AG09319 (cell line): Measurements from ENCODE around the genes EREG, BTC and ODAPH.

- RRBS: no CpG with 5 or more reads among the region's 3 CpGs
Observed at GRCh38 chr4:73409099-73409516, 5.0 kb downstream of the ALB start.

- RRBS: no CpG with 5 or more reads among the region's 5 CpGs
Observed at GRCh38 chr4:73589872-73591215, 29.9 kb downstream of the RASSF6 start.

GRCh38 chr4:73599070-73599718 lies 21.0 kb downstream of the RASSF6 start:
- RRBS: no CpG with 5 or more reads among the region's 4 CpGs

- RRBS: no CpG with 5 or more reads among the region's 1 CpG
Observed at GRCh38 chr4:73614220-73614977, 5.8 kb downstream of the RASSF6 start.

- RRBS: no CpG with 5 or more reads among the region's 3 CpGs
Observed at GRCh38 chr4:73709262-73709972, 31.0 kb upstream of the CXCL8 start.

GRCh38 chr4:74015945-74016398 lies 17.5 kb upstream of the CXCL5 start:
- RRBS: no CpG with 5 or more reads among the region's 1 CpG

DNA sequence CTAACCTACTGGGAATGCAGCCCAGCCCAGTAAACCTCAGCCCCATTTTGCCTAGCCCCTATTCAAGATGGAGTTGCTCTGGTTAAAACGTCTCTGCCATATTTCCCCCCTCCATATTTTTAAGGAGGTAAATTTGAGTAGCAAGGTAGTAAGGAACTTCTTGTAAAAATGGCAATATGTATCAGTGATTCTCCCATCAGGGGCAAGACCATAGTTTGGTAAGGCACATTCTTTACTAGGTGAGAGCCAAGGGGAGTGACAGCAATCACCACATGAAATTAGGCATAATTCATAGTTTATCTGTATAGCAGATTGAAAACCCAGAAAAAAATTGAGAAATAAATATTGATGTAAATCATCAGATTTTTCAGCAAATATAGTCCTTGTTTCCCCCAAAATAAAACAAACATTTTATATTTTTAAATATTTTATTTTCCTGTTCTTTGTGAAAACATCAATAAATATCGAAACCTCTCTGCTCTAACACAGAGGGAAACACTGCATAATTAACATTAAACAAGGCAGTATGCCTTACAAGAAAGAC lies 2.3 kb downstream of the CXCL2 start:
- RRBS: no CpG with 5 or more reads among the region's 2 CpGs

DNA sequence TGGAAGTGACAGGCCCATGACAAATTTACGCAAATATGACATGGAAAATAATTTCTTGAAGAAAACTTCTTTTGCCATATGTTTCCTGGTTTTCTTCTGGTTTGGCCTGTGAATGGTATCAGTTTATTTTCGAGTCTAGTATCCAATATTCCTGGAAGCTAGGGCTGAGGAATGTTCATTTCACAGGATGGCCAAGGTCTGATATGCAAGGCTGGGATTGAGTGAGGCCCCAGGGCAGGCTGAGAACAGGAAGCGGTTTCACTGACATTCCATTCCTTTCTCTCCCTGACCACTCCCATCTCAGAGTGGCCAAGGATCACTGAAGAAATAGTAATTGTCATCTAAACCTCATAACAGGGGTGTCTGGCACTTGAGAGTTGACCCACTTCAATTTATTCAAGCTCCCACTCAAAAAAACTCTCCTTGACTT lies 10.5 kb upstream of the CXCL2 start:
- RRBS: no CpG with 5 or more reads among the region's 3 CpGs

GRCh38 chr4:74364577-74365639 lies at the start of gene EREG:
EREG (plus strand) TSS chr4:74365145.
- RRBS: 3% methylated on average over 3 of the region's 44 CpGs

GRCh38 chr4:74375674-74376321 lies 10.9 kb downstream of the EREG start:
- RRBS: no CpG with 5 or more reads among the region's 7 CpGs

DNA sequence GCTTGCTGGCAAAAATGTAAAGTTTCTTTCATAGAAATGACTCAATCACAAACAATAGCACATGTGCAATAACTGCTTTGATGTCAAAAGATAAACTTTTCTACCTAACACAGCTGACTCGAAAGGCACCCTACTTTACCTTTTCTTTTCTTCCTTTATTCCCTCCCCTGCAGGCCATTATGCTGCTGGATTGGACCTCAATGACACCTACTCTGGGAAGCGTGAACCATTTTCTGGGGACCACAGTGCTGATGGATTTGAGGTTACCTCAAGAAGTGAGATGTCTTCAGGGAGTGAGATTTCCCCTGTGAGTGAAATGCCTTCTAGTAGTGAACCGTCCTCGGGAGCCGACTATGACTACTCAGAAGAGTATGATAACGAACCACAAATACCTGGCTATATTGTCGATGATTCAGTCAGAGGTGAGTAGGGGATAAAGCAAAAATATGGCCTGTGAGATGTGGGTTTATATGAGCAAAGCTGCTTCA lies 1.5 kb downstream of the AREG start:
- RRBS: no CpG with 5 or more reads among the region's 7 CpGs

- RRBS: 1% methylated on average over 6 of the region's 28 CpGs
Observed at GRCh38 chr4:74794353-74795075, at the start of gene BTC. BTC (minus strand) TSS chr4:74794523.

- RRBS: no CpG with 5 or more reads among the region's 2 CpGs
Observed at GRCh38 chr4:74883004-74883731, 49.7 kb upstream of the PARM1 start.

DNA sequence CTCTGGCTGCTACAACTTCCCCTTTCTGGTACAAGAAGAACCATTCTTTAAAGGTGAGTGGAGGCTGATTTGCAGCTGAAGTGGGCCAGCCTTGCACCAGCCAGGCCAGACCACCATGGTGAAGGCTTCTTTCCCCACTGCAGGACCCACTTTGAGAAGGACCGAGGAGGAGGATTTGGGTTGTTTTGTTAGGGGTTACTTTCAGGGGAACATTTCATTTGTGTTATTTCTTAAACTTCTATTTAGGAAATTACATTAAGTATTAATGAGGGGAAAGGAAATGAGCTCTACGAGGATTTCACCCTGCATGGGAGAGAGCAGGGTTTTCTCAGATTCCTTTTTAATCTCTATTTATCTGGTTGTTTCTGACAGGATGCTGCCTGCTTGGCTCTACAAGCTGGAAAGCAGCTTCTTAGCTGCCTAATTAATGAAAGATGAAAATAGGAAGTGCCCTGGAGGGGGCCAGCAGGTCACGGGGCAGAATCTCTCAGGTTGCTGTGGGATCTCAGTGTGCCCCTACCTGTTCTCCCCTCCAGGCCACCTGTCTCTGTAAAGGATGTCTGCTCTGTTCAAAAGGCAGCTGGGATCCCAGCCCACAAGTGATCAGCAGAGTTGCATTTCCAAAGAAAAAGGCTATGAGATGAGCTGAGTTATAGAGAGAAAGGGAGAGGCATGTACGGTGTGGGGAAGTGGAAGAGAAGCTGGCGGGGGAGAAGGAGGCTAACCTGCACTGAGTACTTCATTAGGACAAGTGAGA lies 113.7 kb downstream of the PARM1 start:
- RRBS: no CpG with 5 or more reads among the region's 5 CpGs

GRCh38 chr4:75512068-75513088 lies 1.8 kb downstream of the RCHY1 start:
- RRBS: no CpG with 5 or more reads among the region's 6 CpGs

DNA sequence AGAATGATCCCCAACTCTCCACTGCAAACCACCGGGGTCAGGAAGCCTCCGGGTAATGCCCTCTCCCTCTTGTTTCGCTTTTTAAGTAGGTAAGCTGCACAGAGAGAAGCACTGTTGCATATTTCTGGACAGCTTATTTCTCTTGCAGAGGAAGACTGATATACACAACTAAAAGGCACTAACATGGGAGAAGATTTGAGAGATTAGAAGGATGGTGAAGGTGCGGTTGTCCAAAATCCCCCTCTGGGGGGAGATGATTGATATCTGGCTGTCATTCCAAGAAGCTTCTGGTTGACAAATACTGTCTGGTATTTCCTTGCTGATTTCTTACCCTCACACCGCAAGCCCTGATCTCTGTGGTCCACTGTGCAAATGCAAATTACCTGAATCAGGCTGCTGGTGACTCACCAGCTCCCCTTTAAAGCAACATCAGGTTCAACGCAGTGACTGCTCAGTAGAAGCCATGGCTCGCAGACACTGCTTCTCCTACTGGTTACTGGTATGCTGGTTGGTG lies at the start of gene ODAPH:
Gene ODAPH (plus strand): TSS at position 447 of the 514 bp plus-strand sequence.
- RRBS: no CpG with 5 or more reads among the region's 7 CpGs

- RRBS: no CpG with 5 or more reads among the region's 7 CpGs
Observed at GRCh38 chr4:75639022-75639661, 8.8 kb upstream of the CDKL2 start.

- RRBS: no CpG with 5 or more reads among the region's 17 CpGs
Observed at GRCh38 chr4:75645017-75645880, 14.9 kb upstream of the CDKL2 start.

GRCh38 chr4:75729062-75729390 lies 4.6 kb downstream of the USO1 start:
- RRBS: no CpG with 5 or more reads among the region's 5 CpGs